Tibial nerve (tissue), 3 donors: Measurements from ENCODE around the genes DDIT4L and CENPE.

DNA sequence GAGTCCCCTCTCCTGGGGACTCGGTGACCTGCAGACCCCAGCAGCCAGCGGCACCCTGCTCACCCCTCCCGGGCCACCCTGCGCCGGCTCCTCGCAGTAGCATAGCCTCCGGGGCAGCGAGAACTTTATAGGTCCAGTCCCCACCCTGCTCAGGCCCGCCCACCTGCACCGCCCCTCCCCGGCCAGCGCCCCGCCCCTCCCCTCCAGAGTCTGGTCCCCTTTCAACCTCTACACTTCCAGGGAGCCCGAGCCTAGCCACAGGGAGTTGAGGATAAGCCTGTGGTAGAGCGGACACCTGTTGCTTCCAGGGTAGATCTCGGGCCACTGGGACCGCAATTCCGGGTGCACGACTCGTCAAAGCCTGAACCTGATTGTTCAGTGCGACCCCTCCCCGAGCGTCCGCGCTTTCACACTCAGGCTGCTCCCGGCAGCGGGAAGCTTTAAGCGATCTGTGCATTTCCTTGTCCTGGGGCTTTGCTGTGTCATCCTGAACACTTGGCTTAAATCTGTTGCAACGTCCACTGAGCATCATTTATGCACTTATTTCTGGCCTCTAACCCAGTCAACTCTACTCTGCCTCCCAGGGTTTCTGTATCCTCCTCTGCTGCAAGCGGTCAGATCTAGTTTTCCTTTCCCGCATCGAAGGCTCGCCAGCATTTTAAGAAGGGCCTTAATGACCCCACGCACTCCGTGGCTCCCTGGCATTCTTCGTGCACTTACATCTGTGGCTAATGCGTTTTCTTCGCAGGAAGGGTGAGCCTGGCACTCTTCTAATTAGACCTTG is at the start of gene DDIT4L:
Gene DDIT4L, minus strand, starts transcription at position 101 of the 784 bp plus-strand sequence.
- PRO-cap: unidirectional peak, minus-strand start at position 101 of the sequence
- RAMPAGE, long total RNA, 3 experiments: start-site peak on the minus strand in 1 of 3 experiments, centred at position 122 of the sequence, 15 reads per replicate

- PRO-cap: no peak
- RAMPAGE, long total RNA, 3 experiments: no peak in any of the 3 experiments
These were observed 377.7 kb upstream of the EMCN start for GRCh38 chr4:100895445-100896040.

DNA sequence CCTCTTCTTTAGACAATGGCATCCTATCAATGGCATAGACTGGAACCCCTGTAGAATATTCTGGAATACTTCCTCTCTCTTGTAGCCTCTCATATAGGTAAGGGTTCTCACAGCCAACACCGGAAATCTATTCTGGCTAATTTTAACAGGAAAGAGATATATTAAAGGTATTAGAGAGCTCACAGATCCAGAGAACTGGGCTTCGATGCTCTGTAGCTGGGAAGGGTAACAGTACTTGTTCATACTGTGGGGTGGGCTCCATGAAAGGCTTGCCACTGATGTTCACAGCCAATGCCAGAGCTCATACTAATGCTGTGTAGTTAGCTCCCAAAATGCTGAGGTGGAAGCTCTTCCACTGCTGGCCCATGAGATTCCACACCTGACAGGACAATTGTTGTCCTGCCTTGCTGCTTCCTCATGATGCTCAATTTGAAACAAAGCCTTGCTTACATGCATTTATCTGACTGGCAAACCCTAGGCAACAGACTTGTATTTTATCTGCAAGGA is 310.4 kb downstream of the PPP3CA start:
- PRO-cap: no peak
- RAMPAGE, long total RNA, 3 experiments: start-site peak on the minus strand in 1 of 3 experiments, centred at position 272 of the sequence, 5 reads per replicate

GRCh38 chr4:101125329-101125689 is 222.0 kb downstream of the PPP3CA start:
- PRO-cap: no peak
- RAMPAGE, long total RNA, 3 experiments: no peak in any of the 3 experiments

DNA sequence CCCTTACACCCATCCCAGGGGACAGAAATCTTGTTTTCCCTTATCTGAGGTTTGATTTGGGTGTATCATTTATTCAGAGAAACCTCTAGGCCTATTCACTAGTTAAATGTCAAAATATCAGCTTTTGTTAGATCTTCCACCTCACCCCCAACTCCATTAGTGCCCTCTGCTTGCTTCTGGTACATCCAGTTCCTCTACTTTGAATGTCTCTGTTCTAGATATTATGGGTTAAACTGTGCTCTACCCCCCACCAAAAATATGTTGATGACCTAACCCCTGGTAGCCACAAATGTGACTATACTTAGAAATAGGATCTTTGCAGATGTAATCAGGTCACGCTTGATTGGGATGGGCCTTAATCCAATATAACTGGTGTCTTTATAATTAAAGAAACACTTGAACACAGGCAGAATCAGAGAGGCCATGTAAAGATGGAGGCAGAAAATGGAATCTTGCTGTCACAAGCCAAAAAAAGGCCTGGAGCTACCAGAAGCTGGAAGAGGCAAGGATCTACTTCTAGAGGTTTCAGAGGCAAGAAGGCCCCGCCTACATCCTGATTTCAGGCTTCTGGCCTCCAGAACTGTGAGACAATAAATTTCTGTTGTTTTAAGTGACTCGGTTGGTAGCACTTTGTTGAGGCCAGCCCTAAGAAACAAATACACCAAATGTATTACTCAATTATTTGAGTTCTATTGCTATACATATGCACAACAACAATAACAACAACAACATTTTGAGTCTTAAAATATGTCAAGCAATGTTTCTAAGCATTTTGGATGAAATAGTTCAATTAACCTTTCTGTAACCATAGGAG is 220.1 kb downstream of the PPP3CA start:
- PRO-cap: no peak
- RAMPAGE, long total RNA, 3 experiments: no peak in any of the 3 experiments

DNA sequence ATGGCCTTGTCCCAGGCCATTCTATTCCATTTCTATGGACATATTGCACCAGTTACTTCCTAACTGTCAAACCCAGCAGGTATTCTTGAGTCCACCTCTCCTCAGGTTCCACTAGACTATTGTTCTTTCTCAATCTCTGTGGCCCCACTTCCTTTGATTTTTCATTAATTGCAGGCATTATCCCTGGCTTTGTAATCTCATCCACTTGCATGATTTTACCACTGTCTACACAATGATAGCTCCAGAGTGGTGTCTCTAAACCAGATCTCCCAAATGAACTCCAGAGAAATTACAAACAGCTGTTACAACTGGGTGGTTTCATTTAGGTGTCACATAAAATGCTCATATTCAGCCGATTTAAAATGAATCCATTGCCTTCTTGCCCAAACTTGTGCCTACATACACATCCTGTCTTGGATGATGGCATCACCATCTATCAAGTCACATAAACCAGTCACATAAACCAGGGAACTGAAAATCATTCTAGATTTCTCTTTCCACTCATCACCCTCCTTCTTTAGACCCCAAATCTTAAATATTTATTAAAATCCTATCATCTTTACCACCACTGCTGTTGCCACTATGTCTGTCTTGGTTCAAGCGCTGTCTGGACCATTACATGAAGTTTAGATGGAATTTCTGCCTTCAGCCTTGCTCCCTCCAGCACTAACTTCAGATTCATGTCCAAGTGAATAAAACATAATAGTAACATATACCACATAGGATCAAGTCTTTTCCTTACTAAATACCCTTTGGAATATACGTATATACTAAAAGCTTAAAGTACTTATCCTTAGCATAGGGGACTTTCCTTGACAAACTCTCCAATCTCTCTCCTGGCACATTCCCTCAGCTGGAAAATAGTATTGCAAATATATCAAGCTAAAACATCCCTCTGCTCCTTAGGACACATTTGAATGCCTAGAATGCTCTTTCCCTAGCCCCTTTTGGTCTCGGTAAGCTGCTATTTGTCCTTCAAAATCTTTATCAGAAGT is 203.5 kb downstream of the PPP3CA start:
- PRO-cap: no peak
- RAMPAGE, long total RNA, 3 experiments: no peak in any of the 3 experiments

DNA sequence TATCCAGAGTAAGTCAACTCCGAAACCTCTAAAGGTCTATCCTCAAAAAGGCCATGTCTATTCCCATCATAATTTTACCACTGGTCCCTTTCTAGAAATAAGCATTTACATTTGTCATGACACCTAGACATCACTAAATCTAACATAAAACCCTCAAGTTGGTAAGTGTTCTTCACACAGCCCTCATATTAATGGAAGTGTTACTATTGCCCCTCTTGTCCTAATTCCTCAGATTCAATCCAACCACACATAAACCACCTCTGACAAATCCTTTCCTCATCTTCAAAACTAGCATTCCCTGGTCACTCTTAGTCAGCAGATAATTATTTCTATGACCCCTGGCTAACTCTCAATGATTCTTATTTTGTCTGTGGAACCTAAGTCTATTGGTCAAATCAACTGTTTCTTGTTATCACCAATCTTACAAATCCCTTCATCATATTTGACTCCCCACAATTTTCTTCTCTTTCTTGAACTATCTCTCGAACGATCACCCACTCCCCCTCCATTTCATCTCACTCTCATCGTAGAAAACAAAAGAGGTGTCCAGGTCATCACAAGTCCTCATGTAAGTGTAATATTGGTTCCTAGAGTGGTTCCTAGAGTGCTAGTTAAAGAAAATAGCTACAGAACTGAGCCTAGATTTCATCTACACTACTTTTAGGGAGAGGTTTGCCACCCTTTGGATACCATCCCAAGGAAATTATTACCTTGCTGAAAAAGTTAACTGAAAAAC is 168.5 kb downstream of the PPP3CA start:
- PRO-cap: no peak
- RAMPAGE, long total RNA, 3 experiments: start-site peak on the minus strand in 1 of 3 experiments, centred at position 434 of the sequence, 8 reads per replicate

- PRO-cap: no peak
- RAMPAGE, long total RNA, 3 experiments: no peak in any of the 3 experiments
These were observed 206.1 kb downstream of the SLC39A8 start for GRCh38 chr4:102139211-102139653.

- PRO-cap: no peak
- RAMPAGE, long total RNA, 3 experiments: no peak in any of the 3 experiments
These were observed 45.1 kb downstream of the NFKB1 start for GRCh38 chr4:102546003-102546932.

DNA sequence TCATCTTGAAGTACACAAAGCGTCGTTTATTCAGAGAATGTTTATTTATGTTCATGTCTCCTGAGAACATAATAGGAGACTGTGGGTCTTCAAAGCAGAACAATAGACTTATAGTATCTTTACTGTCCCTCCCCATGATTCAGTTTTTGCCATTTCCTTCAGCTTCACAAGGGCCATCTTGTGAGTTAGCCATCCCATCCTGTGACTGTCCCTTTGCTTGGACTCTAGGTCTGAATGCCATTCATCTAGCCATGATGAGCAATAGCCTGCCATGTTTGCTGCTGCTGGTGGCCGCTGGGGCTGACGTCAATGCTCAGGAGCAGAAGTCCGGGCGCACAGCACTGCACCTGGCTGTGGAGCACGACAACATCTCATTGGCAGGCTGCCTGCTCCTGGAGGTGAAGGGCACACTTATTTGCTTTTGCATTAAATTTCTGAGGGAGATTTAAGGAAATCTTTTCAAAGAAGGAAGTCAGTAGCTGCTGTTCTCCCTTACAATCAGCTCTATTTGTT is 105.8 kb downstream of the NFKB1 start:
- PRO-cap: no peak
- RAMPAGE, long total RNA, 3 experiments: no peak in any of the 3 experiments

DNA sequence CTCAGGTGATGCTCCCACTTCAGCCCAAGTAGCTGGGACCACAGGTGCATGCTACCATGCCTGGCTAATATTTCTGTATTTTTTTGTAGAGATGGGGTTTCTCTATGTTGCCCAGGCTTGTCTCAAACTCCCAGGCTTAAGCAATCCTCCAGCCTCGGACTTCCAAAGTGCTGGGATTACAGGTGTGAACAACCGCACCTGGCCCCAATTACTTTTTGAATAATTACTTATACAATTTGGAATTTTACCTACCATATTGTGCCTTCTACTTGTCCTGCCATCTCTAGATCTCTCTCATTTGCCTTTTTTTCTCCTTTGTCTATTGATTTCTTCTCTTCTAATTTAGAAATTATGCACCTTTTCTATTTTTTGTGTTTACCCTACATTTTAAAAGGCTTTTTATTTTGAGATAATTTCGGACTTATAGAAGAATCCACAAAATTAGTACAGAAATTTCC is 25.1 kb upstream of the MANBA start:
- PRO-cap: no peak
- RAMPAGE, long total RNA, 3 experiments: no peak in any of the 3 experiments

DNA sequence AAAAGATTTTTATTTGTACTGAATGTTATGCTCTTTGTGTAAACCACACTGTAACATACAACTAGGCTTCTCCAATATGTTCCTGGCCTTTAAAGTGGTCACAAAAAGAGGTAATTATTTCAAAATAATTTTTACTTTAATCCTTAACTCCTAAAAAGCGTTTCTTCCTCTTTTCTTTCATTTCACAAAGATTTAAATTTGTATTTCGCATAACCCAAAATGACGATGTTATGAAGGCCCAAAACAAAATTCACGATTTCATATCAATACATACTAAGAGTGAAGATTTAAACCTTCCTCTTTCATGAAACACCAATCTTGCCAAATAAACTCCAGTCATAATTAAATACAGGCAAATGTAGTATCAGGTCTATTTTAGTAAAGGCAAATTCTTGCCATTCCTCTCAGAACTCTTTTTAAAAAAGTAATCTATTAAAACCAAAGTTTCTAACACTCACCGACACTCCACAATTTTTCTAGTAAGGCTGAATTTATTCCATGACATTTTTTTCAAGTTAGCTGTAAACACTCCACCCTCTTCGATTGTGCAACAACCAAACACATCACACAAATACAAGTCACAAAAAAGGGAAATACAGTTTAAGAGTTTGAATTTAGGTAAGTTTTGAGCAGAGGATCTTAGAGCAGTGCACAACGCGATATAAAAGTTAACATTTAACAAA is 2.4 kb downstream of the UBE2D3 start:
- PRO-cap: bidirectional peak, plus-strand start at position 632 of the sequence, minus-strand start at position 481 of the sequence
- RAMPAGE, long total RNA, 3 experiments: no peak in any of the 3 experiments

DNA sequence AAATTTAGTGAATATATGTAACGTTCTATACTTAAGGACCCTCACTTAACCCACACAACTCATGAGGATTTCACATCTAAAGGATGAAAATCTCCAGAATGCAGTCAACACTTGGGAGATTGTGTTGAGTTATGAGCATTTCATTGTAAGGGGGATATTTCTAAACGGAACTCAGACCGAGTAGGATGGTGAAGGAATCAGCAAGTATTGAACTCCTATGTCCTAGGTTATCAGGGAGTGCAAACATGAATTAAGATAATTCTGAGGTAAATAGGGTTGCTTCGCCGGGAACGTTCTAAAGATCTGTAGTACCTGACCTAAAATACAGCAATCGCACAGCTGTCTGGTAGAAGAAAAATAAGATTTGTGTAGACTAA is 1.1 kb downstream of the CISD2 start:
- PRO-cap: no peak
- RAMPAGE, long total RNA, 3 experiments: no peak in any of the 3 experiments

GRCh38 chr4:103075353-103075742 is 1.2 kb downstream of the SLC9B2 start:
- PRO-cap: no peak
- RAMPAGE, long total RNA, 3 experiments: no peak in any of the 3 experiments

DNA sequence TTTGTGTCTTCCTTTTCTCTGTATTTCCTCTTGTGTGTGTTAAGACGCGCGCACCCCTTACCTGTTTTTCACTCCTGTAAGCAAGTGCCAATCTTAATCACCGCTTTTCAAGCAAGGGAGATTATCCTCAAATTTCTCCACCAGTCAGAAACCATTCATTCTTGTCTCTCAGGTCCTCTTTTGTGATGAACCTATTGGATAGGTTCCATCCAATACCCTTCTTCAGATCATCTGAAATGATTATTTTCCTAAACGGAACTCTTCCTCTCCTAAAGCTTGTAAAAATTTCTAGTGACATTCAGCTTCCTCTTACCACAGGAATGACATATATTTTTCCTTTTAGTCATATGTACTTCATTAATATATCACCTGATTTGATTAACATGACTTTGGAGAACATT is 526 bp upstream of the SLC9B2 start:
- PRO-cap: no peak
- RAMPAGE, long total RNA, 3 experiments: no peak in any of the 3 experiments

- PRO-cap: no peak
- RAMPAGE, long total RNA, 3 experiments: no peak in any of the 3 experiments
These were observed 39.3 kb downstream of the CENPE start for GRCh38 chr4:103158738-103159366.

GRCh38 chr4:103197655-103198805 is at the start of gene CENPE:
Gene CENPE (minus strand): TSS chr4:103198343.
- PRO-cap: unidirectional peak, minus-strand start at chr4:103198349
- RAMPAGE, long total RNA, 3 experiments: start-site peak on the minus strand in 1 of 3 experiments, at chr4:103198380-103198394 at its widest, 5 reads per replicate

DNA sequence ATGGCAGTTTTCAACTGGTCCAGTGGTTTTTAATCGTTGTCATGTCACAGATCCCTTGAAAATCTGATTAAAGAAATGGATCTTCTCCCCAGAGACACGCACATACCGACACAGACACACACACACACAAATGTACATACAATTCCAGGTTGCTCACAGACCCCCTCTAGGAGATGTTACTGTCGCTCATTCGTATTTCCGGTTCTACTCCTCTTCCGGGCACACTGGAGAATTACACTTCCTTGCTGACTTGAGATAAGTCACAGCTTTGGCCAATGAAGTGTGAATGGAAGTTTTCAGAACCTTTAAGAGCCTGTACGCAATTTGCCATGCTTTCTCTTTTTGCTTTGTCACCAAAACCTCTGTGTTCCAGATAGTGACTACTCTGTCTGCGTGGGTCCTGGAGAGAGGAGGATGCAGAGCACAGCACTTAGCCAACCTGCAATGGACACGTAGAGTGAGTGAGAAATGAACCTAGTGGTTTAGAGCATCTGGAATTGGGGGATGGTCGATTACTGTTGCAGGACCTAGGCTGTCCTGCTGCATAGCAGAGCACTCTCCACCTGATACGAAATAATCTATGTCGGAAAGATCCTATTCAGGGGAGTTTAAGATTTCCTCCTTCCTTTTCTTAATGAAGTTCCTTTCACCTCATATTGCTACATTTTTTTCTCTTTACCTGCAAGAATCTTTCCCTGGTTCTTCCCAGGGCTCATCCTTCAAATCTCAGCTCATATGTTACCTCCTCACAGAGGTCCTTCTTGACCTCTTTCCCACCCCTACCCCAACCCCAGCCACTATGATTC is 239.5 kb upstream of the TET2 start:
- PRO-cap: no peak
- RAMPAGE, long total RNA, 3 experiments: no peak in any of the 3 experiments

GRCh38 chr4:104966552-104967471 is 179.9 kb upstream of the TET2 start:
- PRO-cap: no peak
- RAMPAGE, long total RNA, 3 experiments: no peak in any of the 3 experiments

DNA sequence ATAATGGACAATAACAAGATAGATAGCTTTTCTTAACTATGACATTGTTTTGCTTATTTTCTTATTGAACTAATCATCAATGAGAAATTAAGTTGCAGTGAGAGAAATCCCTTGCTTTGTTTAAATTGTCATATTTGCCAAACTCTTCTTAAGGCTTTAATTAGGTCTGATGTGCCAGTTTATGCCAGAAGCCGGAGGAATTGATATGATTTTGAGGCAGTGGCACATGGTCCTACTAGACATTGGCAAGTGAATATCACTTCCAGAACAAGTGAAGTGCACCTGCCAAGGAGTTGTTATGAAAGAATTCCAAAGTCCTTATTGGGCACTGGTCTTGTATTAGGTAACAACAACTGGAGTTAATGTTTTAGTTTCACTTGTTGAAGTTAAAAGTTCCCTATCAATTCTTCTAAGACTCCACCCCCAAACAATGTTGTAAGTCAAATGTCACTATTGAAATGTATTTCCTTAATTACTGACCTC is 3.0 kb downstream of the TET2 start:
- PRO-cap: no peak
- RAMPAGE, long total RNA, 3 experiments: no peak in any of the 3 experiments